Vein endothelial cell (primary cell): ENCODE results near the genes FOLH1, OR4C12, OR4A15, OR5D13, OR8U3, OR5M8, LRRC55 and SMTNL1.

- CAGE, long polyA plus RNA = no peak
Measured at GRCh38 chr11:48106902-48107802, 109.5 kb upstream of the OR4B1 start.

- CAGE, long polyA plus RNA = no peak
Measured at GRCh38 chr11:48170884-48171317, 45.7 kb upstream of the OR4B1 start.

DNA sequence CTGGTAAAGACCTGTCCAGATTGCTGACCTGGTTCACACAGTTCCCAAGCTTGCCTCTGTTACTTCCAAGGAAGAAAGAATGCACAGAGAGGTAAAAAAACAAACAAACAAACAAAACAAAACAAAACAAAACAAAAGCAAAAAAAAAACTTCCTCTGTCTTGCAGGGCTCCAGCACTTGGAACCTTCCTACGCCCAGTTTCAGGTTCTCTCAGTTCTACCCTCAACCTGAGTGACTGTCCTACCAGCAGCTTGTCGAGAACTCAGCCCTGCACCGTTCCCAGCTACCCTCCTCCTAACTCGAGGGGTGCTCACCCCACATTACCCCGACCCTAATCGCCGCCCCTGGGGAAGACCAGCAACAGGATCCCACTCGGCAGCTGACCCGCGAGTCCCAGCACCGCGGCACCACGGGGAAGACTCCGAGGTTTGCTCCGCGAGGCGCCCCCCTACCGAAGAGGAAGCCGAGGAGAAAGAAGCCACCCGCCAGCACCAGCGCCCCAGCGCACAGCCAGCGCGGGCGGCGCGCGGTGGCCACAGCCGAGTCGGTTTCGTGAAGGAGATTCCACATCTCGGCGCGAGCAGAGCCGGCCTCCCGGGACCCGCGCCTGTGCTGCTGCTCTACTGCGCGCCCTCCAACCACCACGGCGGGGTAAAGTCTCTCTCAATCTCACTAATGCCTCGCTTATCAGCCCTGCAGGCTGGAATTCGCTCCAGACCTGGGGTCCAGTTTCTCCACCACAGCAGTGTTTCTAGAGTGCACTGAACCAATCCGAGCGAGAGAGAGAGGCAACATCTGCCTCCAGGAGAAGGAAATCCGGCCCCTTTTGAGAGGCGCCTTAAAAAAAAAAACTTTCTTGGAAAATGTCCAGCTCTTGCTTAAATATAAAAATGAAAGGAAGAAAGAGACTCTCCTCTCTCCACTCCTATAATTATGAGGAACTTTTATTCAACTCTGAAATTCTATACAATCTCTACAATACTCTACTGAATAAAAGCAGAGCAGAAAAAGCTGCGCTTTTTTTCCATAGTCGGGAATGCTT lies at the start of gene FOLH1:
TSS of gene FOLH1 (minus strand) at position 763 of the 1,042 bp plus-strand sequence.
- CAGE, long polyA plus RNA = no peak

DNA sequence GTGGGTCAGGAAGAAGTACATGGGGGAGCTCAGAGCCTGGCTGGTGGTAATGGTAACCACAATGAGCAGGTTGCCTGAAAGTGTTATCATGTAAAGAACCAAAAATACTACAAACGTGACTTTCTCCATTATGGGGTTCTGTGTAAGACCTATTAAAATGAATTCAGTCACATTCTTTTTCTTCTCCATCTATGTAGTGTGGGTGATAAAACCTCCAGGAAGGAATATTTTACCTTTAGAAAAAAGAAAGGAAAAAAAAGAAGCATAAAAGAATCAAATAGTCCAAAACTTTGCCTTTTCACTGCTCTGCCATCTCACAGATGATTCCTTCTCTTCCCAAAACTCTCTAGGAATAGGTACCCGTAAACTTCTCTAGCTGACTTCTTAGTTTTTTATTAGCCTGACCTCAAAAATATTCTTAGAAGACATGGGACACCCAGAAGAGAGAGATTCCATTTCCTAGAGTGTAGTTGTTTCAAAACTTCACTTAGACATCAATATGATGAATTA lies at the start of gene OR4C12:
TSS of gene OR4C12 (minus strand) at position 223 of the 510 bp plus-strand sequence.
- CAGE, long polyA plus RNA = no peak

- CAGE, long polyA plus RNA = no peak
Measured at GRCh38 chr11:55367567-55368171, at the start of gene OR4A15. Gene OR4A15 (plus strand): TSS chr11:55367974.

GRCh38 chr11:55773145-55773566 lies at the start of gene OR5D13:
Gene OR5D13 (plus strand): TSS chr11:55773438.
- CAGE, long polyA plus RNA = no peak

DNA sequence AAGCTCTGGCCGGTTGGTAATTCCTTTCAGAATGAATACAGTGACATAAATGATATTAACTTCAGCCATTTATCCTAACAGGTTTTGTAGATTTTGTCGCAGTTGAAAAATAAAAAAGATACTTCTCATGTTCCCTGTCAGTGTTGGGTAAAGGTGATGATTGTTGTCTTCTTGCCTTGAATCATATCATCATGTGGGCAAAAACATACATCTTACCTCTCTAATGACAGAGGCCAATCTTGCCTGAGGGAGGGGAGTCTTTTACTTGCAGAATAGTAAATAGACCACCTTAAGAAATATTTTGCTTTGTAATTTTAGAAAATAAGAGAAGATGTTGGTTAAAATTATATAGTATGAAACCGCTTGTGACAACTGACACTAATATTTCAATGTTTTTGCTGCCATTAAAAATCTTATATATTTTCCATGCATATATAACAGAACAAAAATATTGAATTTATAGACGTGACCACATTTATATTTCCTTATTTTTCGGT lies at the start of gene OR8U3:
TSS of gene OR8U3 (minus strand) at position 69 of the 497 bp plus-strand sequence.
- CAGE, long polyA plus RNA = no peak

GRCh38 chr11:56491293-56491640 lies at the start of gene OR5M8:
Gene OR5M8 (minus strand): TSS chr11:56491370.
- CAGE, long polyA plus RNA = no peak

GRCh38 chr11:56721633-56721876 lies 22.7 kb downstream of the OR9G1 start:
- CAGE, long polyA plus RNA = no peak

DNA sequence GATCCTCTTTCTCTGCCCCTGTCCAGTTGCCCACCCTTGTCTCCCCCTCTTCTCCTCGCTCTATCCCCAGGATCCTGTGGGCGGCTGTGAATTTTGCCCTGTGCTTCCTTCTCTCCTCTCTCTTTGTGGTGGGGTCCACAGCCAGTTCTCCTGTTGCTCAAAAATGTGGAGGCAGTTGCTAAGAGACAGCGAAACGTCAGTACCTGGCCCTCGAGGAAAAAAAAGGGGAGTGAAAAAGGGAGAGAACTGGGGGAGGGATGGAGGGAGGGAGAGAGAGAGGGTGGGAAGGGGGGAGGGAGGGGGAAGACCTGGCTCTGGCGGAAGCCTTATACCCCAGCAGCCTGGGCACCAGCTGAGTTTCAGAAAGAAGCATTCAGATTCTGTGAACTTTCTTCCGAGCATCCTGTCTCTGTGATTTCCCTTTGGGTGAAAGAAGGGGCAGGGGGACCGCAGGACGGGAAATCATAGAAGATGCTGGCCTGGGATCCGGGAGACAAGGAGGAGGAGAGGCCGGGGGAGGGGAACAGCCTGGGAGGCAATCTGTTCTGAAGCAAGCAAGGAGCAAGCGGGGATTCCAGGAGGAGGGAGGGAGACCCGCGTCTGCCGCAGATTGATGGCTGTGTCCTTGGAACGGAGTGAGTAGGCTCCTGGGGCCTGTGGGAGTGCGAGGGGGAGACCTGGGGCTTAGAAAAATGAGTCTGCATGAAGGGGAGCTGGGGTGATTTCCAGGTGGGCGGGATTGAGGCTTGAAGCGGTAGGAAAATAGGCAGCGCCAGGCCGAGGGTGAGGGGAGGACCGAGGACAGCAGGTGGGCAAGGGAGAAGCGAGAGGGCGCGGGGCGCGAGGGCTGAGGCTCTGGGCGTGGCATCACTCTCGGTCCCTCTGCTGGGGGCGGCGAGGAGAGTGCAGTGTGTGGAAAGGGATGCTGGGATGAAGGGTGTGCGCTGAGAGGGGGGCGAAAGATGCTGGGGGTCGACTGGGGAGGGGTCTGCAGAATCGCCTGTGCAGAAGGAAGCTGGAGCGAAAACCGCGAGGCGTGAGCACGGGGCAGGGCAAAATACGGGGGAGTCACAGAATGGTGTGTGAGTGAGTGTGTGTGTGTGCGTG lies 1.8 kb upstream of the LRRC55 start:
- CAGE, long polyA plus RNA = no peak

- CAGE, long polyA plus RNA = no peak
Measured at GRCh38 chr11:57181637-57182104, at the start of gene LRRC55. Gene LRRC55 (plus strand): TSS chr11:57181953.

- CAGE, long polyA plus RNA = no peak
Measured at GRCh38 chr11:57277195-57277652, 40.2 kb upstream of the APLNR start.

- CAGE, long polyA plus RNA = no peak
Measured at GRCh38 chr11:57306549-57307080, 18.1 kb downstream of the TNKS1BP1 start.

DNA sequence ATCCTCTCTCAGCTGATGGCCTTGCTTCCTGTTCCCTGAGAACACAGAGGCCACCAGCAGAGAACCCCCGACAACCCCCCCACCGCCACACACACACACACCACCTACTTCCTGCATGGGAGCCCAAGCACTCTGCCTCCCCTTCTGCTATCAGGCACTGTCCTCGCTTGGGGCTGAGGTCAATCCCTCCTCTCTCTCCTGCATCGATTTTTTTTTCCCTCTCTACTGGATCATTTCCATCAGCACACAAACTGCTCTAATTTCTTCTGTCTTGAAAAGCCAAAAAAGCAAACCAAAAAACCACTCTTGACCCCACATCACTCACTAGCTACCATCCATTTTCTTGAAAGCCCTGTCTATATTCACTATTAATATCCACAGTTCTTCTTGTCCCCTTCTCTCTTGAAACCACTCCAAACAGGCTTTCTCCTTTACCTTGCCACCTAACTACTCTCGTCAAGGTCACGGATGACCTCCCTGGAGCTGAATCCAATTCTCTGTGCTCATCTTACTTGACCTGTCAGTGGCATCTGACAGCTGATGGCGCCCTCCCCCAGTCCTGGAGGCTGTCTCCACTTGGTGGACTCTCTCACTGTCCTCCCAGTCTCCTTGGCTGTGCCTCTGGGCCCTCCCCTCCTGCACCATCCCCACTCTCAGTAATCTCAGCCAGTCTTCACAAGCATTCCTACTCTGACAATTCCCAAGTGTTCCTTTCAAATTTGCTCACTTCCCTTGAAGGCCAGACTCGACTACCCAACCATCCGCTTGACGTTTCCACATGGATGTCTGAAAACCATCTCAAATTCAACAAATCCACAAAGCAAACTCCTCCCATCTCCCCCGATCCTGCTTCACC lies 8.9 kb downstream of the TNKS1BP1 start:
- CAGE, long polyA plus RNA = no peak

GRCh38 chr11:57457795-57459116 lies 2.1 kb upstream of the RTN4RL2 start:
- CAGE, long polyA plus RNA = no peak

DNA sequence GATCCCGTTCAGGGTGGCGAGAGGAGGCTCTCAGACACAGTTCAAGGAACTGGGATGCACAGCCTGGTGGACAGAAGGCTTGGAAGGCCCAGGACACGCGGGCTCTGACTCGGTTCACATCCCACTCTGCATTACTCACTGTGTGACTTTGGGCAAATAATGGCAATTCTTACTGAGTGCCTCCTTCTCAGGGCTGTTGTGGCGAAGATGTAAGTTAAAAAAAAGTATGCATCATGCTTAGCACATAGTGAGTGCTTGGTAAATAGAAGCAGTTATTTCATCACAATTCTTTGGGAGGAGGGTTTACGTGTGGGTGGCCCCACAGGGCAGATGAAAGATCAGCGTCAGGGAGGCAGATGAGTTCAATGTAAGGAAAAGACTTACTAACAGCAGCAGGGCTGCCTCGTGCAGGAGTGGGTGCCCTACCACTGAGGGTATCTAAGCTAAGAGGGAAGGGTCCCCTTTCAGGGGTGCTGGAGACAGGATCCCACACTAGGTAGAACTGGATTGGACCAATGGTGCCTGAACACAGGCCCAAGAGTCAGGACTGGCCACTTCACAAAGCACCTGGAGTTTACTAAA lies 25.4 kb downstream of the RTN4RL2 start:
- CAGE, long polyA plus RNA = no peak

GRCh38 chr11:57499407-57500567 lies 15.7 kb downstream of the SLC43A1 start:
- CAGE, long polyA plus RNA = no peak

DNA sequence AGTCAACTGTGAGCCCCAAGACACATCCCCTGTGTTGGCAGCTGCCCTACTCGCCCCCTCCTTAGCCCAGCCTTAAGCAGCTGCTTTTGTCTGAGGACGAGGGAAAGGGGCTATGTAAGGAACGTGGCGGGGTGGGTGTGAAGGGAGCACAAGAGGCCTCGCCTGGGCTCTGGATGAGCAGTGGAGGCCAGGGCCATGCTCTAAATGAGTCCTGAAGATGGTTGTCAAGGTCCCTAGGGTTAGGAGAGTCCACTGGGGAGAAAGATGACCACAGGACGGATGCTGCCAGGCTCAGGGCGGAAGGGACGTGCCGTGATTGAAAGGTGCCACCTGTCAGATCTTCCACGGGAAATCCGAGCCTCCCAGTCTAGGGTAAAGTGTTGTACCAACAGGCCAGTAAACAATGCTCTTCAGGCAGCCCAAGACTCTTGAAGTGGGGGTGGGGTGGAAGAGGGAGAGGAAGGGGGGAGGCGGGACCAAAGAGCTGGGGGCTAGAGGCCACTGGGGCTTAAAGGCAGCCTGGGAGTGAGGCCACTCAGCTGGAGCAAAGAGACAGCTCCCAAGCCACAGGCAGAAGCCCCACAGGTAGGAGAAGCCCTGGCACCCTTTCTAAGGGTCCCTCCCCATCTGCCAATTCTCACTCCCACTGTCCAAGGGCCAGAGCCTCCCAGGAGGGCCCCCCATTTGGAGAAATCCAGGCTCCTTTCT lies at the start of gene SMTNL1:
TSS of gene SMTNL1 (plus strand) at position 538 of the 708 bp plus-strand sequence.
- CAGE, long polyA plus RNA = no peak

DNA sequence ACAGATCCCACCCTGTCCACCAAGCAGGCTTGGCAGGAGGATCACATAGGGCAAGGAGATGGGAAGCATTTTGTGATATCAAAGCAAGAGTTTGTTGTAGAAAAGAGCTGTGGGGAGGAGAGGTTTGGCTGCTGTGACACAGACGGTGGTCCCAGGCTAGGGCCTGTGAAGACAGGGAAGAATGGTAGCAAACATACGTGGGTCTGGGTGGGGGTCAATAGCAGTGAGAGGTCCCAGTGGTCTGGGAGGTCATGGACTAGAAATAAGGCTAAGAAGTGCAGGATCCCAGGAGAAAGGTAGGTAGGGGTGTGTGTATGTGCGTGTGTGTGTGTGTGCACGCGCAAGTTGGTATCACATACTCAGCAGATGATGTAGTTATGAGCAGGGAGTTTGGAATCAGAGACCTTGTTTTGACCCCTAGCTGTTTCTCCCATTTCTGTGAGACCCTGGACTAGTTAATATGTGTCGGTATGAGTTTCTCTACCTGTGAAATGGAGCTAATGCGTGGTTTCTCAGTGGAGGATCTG lies 1.2 kb downstream of the SERPING1 start:
- CAGE, long polyA plus RNA = no peak

- CAGE, long polyA plus RNA = no peak
Measured at GRCh38 chr11:57666723-57667589, 958 bp upstream of the ZDHHC5 start.